Daoy (cell line): ENCODE measurements around the gene CCDC154.

DNA sequence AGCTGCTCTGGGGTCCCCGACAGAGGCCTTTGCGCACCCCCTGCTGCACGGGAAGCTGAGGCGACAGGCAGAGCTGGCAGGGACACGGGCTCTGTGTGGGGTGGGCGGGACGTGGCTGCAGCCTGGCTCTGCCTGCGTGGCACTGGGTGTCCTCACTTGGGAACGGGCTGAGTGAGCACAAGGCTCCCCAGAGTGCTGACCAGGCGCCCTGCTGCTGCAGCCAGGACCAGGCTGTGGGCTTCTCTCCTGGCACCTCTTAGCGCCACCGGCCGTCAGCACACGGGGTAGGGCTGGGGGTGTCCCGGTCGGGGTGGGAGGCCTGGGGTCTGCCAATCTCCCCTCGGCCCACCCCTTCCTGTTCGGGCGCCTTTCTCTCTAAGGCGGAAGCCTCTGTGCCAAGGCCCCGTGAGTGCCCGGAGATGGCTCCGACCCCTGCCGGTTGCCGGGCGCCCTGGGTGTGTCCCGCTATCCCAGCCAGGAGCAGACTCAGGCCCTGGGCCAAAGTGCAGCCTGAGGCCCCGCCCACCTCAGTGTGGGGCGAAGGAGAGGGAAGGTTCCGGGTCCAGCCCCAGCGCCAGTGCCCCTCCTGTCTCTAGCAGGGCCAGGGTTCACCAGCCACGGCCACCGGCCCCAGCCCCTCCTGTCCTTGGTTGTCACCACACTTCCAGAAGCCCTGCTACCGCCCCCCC is 6.4 kb downstream of the C1QTNF8 start:
- RAMPAGE, long total RNA: no peak

DNA sequence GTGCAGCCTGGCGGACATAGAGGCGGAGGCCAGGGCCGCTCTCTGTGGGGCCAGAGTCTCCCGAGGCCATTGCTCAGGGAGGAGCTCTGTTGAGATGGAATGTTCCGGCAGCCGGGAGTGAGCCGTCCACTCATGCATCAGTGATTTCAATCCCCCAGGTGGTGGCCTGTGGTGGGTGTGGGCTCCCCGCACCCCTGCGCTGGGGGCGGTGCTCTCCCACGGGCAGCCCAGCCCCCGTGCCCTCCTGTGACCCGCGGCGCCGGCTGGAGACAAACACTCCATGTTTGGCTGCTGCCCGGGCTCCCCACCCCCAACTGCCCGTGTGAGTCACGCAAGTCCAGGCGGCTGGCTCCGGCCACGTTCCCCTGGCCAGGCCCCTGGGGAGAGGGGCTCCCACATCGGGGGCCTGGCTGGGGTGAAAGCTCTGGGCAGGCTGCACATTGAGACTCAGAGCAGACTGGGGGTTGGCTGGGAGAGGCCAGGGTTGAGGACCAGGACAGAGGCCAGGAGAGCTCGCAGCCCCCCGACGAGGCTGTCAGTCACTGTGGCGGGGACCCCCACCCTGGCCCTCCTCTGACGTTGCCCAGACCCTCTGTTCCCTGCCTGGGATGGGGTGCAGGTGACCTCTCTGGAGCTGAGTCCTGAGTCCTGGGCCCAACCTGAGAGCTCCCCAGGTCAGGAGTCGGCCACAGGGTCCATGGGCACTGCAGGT is 29.5 kb downstream of the CACNA1H start:
- RAMPAGE, long total RNA: no peak

DNA sequence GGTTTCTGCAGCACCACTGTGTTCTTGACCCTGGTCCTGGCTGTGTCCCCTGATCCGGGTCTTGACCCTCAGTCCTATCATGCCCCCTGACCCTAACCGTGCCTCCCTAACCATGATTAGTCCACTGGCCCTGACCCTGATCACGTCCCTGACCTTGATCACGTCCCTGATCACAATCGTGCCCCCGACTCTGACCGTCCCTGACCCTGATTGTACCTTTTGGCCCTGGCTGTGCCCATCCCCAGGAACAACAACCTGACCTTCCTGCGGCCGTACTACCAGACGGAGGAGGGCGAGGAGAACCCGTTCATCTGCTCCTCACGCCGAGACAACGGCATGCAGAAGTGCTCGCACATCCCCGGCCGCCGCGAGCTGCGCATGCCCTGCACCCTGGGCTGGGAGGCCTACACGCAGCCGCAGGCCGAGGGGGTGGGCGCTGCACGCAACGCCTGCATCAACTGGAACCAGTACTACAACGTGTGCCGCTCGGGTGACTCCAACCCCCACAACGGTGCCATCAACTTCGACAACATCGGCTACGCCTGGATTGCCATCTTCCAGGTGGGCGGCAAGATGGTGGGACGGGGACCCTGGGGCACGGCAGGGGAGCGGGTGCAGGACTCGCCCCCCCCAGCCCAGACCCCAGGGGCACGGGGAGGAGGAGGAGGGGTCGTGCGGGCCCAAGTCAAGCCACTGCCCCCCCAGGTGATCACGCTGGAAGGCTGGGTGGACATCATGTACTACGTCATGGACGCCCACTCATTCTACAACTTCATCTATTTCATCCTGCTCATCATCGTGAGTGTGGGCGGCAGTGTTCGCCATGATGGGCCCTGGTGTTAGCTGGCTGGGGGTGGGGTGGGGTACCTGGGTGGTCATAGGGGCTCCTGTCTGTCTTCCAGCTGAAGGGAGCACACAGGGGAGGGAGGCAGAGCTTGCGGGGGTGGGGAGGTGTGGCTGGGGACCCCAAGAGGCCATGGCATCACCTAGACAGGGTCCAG is 24.8 kb downstream of the TPSG1 start:
- RAMPAGE, long total RNA: no peak

GRCh38 chr16:1220801-1221645 is 4.0 kb downstream of the TPSG1 start:
- RAMPAGE, long total RNA: no peak

- RAMPAGE, long total RNA: no peak
Measured at GRCh38 chr16:1296731-1297562, 12.5 kb upstream of the UBE2I start.

DNA sequence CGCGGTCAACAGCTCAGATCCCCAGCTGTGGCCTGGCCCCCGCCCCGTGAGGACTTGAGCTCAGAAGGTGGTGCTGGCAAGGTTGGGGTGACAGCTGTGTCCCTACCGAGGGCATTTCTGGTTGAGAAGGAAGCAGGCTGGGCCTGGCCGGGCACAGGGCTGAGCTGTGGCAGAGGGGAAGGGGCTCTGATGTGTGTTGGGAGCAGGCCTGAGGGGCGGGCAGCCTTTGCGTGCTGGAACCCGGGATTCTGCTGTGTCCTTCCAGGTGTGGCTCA is 5.0 kb downstream of the UBE2I start:
- RAMPAGE, long total RNA: no peak

DNA sequence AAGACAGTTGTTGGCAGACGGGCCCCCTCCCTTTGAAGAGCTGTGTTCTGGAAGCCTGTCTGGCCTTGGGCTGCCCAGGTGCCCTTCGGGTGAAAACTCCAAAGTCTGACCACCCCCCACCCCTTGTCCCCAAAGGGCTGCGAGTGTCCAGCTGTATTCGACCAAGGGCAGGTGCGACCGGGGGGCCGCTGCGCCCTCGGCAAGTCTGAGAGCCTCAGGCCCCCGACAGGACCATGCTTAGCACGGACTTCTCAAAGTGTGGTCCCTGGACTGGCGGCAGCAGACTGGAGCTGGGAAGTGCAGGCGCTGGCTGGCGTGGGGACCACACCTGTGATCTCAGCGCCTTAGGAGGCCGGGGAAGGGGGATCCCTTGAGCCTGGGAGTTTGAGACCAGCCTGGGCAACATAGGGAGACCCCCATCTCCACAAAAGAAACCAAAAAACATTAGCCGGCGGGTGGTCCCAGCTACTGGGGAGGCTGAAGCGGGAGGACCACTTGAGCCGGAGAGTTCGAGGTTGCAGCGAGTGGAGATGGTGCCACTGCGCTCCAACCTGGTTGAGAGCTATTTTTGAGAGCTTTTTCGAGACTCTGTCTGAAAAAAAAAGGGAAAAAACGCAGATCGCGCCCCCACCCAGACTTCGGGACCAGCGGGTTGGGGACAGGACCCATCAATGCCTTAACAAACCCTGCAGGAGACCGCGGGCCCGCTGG is 987 bp upstream of the BAIAP3 start:
- RAMPAGE, long total RNA: no peak

DNA sequence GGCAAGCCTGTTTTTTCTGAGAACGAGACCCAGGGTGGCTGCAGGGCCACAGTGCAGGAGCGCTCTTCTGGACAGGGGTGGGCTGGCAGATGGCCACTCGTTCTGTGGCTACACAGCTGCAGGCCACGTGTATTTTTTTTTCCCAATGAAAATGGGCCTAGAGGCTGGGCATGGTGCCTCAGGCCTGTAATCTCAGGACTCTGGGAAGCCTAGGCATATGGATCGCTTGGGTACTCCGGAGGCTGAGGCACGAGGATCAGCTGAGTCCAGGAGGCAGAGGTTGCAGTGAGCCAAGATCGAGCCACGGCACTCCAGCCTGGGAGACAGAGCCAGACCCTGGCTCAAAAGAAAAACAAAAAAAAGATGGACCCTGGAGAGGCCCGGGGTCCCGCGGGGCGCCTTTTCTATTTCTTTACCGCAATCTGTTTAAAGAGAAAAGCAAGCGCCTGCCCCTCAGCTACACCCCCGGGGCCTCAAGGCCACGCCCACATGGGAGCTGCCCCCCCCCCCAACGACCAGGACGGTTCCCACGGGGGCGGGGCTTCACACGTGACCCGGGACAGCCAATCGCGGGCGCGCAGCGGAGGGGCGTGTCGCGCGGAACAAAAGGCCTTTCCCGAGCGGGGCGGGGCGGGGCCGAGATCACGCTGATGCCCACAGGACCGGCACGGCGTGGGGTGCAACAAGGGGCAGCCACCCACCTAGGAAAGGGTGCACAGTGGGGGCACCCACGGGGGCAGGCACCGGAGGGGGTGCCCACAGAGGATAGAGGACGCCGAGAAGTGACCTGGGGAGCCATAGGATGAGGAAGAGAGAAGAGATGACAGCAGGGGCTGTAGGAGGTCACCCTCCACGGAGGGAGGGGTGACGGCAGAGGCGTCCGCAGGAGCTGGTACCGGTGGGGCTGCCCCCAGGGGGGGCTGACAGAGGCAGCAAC is 6.5 kb downstream of the UNKL start:
- RAMPAGE, long total RNA: no peak

DNA sequence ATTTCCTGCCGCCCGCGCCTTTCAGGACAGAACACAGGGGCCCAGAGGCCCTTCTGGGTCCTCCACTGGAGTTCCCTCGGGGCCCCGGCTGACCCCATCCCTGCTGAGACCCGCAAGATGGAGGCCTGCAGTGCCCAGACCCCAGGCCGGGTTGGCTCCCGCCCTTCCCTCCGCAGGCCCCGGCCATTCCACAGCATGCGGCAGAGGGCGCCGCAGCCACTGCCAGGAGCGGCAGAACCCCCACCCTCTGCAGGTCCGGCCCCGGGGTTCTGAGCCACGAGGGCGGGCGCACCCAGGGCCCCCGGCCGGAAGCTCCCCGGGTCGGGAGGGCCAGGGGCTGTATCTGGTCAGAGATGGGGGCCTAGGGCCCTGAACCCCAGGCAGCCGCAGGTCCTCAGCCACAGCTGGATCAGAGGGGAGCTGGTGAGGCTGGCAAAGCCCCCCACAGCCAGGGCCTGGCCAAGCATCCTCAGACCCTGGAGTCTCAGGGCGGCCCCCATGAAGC is 2.3 kb upstream of the PERCC1 start:
- RAMPAGE, long total RNA: no peak

GRCh38 chr16:1443954-1444760 is at the start of gene CCDC154:
Gene CCDC154 (minus strand): TSS chr16:1444556.
- RAMPAGE, long total RNA: no peak

DNA sequence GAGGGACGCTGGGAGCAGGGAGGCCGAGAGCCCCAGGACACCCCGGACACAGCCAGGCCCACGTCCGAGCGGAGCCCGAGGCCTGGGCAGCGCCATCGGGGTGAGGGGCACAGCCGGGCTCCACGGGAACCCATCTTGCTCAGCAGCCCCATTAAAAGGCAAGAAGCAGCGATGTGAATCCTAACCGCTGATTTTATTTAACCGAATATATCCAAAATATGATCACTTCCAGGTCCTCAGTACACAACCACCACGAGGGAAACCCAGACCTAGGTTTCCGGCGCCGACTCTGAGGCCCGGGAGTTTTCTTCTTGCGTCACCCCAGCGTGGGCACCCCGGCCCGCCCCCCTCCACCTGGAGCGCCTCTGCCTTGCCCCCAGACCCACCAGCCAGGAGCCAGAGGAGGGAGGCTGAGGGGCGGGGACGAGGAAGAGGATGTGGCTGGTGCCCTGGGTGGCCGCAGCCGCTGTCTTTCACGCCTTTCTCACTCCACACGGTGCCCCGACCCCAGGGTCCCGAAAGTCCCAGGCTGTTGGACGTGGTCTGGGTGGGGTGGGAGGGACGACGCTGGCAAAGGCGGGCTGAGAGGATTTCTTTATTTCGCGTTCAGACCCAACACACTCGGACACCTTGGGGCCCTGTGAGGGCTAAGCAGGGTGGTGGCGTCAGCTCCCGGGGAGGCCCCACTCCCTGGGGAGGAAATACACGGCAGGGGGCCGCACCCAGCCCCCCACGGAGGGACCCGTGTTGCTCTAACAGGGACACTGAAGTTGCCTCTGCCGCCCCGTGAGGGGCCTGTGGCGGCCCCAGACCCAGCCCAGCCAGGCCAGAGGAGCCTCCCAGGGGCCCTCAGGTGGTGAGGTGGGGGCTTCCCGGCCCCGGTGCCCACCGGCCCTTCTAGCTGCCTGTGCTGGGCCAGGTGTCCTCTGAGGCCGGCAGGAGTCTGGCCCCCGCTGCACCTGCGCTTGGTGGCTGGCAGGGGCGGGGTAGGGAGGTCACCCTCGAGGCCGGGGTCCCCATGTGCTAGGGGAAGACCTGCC is 725 bp upstream of the CCDC154 start:
- RAMPAGE, long total RNA: no peak

GRCh38 chr16:1448126-1448588 is 3.8 kb upstream of the CCDC154 start:
- RAMPAGE, long total RNA: no peak

DNA sequence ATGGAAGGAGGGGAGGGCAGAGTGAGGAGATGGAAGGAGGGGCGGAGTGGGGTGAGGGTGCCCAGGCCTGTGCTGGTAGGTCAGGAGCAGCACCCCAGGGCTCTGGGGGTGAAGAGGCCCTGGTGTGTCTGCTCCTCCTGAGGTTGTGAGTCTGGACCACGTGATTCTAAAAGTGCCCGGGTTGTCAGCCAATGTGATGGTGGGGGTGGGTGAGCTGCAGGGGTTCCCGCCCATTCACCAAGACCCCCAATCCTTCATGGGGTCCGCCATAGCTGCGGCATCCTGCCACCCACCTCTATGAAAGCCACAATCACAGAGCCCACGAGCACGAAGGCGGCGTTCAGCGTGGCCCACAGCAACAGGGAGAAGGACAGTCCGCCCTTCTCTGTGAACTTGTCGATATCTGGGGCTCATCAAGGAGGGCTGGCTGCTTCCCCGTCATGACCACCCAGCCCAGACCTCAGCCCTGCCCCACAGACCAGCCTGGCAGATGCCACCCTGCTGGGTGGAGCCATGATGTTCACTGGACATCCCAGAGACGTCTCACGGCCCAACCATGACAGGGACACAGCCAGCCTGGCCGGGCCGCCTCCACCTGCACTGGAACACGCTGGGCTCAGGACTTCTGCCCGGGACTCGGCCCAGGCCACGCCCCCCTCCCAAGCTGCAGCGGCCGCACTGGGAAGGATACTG is 14.6 kb downstream of the CLCN7 start:
- RAMPAGE, long total RNA: no peak

DNA sequence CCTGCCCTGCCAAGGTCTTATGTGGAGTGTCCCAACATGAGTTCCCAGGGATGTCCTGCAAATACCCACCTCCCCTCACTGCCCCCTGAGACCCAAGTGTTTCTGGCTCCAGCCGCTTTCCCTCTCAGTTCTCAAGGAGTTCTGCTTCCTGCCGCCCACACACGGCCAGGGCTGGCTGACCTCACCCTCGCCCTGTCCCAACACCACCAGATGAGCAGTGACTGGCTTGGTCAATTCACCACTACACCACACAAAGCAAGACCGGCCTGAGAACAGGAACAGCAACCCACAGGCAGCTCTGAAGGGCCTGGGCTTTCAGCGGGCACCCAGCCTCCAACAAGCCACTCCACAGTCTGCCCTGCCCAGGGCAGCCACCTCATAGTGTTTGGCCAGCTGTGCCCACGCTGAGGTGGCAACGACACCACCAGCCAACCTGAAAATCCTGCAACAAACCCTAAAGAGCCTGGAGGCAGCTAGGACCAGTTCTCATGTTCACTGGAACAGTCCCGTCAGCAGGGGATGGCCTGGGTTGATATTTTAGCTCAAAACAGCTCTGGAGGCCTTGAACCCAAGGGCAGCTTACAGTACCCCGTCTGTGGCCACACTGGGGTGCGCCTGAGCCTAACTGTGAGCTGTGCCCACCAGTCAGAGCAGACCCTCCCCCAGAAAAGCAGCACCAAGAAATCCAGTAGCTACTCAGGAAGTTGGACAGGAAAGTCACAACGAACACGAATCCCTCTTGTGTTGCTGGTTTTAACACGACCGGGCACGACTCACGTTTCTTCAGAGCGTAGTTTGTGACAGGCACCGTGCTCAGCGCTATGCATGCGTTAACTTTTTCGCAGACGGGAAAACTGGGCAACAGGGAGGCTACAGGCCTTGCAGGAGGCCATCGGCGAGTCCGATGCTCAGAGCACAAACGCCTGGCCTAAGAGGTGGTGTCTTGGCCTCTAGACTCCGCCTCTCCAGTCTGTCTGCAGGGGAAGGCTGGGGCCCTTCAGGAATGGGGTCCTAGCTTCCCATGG is 3.7 kb downstream of the CLCN7 start:
- RAMPAGE, long total RNA: no peak

DNA sequence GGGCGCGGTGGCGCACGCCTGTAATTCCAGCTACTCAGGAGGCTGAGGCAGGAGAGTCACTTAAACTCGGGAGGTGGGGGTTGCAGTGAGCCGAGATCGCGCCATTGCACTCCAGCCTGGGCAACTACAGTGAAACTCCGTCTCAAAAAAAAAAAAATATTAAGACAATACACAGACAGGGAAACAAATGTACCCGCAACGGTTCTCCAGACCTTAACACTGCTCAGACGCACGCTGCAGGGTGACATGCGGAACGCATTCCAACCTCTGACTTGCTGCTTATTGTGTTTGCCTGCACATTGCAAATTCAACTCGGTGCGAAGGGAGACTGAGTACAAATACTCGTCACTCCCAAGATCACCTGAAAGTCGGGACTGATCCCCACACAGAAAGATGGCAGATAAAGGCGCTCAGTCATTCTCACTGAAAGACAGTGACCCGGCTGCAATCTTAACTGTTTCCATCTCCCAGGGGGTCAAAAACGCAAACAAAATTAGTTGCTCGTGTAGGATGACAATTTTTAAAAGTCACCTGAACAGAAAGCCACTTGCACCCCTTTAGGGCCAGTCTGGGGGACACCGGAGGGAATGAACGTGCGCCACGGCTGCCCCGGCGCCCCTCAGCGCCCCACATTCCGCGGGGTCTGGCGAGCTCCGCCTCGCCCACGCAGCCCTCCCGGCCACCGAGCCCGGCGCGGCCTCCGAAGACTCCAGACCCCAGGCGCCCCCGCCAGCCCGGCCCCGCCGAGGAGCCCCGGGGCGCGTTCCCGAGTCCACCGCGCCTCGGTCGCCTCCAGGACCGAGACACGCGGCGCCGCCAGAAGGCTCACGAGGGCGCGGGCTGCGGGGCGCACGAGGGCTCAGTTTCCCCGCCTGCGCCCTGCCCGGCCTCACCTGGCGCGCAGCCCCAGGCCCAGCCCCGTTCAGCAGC is 622 bp downstream of the CLCN7 start:
- RAMPAGE, long total RNA: no peak

- RAMPAGE, long total RNA: no peak
Measured at GRCh38 chr16:1530301-1531601, 2.7 kb upstream of the TMEM204 start.

DNA sequence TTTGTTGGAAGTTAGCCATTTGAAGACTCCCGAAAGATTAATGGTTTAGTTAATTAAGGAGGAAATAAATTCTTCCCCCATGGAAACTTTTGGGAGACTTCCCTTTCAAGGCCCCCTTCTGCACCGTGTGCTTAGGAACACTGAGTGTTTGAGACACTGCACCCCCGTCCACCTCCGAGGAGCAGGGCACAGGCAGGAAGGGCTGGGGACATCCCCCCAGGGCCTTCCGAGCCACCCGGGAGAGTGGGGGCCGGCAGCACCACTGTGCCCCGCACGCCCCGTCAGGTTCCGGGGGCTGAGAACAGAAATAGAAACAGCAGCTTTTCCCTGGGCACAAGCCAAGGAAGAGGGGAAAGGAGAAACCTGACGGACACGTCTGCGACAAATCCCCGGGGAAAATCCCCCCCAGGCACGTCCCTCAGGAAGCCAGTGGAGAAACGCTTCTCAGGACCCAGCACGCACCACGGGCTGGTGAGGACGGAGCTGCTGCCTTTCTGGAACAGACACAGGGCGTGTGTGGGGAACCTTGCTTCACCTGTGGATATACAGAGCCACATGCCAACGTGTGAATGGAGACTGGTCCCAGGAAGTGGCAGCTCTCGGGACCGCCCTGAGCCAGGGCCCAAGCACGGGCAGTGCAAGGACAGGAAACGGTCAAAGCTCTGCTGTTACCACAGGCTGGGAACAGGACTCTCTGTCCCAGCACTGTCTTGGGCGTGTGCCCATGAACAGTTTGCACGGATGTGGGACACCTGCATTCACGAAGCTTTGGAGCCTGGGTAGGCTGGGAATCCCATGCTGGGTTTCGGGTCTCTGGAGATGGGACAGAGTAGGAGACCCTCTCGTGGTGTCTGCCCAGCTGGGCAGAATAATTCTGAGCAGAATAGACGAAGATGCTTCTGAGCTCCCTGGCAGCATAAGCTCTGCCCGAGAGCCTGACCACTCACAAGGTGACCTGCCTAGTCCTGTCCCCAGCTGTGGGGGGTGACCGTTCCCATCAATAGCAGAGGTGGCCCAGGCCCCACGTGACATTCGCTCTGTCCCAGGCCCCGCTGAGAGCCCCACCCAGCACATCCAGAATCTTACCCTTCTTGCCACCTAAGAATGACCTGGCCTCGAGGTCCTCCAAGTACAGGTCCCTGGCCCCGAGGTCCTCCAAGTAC is 1.2 kb upstream of the TMEM204 start:
- RAMPAGE, long total RNA: no peak

GRCh38 chr16:1553224-1553779 is 19.8 kb downstream of the TMEM204 start:
- RAMPAGE, long total RNA: no peak

DNA sequence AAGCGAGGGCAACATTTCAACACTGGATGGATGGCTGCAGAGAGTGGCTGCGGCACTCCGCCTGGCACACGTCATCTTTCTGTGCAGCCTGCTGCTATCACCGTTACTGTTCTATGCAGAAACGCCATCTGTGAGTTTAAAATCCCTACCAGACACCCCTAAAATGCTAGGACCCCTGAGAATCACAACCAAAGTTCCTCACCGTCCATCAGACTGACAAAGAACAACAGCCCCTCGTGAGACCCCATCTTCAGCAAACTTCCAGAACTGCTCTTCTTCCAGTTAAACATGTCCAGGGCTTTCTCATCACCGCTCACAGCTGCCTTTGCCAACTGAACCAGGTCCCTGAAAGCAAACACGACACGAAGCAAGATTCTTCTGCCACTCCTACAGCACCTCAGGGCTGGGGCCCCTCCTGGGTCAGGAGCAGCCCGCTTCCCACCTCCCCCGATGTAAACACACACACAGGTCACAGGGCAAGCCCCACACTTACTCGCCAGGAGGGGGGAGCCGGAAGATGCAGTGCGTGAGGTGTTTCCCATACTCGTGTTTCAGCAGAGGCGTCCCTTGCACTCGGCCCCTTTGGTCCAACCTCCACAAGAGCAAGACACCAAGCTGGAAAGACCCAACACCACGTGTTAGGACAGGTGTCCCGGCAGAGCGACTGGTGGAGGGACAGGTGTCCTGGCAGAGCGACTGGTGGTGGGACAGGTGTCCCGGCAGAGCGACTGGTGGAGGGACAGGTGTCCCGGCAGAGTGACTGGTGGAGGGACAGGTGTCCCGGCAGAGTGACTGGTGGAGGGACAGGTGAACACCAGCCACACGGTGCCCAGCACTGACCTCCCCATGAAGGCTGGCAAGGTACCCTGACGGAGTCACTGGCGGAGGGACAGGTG is 19.6 kb downstream of the IFT140 start:
- RAMPAGE, long total RNA: no peak

GRCh38 chr16:1646071-1646688 is 31.9 kb upstream of the JPT2 start:
- RAMPAGE, long total RNA: no peak